B cell (primary cell): ENCODE measurements around a stretch of chr15.

DNA sequence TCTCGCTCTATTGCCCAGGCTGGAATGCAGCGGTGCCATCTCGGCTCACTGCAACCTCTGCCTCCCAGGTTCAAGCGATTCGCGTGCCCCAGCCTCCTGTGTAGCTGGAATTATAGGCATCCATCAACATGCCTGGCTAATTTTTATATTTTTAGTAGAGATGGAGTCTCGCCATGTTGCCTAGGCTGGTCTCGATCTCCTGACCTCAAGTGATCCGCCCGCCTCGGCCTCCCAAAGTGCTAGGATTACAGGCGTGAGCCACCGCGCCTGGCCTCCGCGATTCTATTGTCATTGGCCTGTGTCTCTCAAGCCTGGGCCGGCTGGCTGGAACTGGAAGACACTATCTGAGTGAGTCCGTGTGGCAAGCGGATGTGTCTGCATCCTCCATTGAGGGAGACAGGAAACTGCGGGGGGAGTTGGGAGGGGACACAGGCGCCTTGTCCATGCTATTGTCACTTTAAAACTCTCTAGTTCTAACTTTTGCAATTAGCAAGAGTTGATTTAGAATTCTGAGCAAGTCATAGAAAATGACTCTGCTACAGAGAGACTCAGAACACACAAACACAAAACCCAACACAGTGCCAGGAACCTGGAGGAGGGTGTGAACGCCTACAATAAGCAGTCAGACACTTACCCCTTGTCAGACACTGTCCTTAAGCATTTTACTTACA is 38.9 kb downstream of the ANP32A start:
- PRO-cap = no peak
- CAGE, long polyA plus RNA = no peak

- PRO-cap = no peak
- CAGE, long polyA plus RNA = no peak
Measured at GRCh38 chr15:68795220-68795857, 25.4 kb downstream of the ANP32A start.

- PRO-cap = no peak
- CAGE, long polyA plus RNA = no peak
Measured at GRCh38 chr15:68802311-68802759, 18.4 kb downstream of the ANP32A start.

DNA sequence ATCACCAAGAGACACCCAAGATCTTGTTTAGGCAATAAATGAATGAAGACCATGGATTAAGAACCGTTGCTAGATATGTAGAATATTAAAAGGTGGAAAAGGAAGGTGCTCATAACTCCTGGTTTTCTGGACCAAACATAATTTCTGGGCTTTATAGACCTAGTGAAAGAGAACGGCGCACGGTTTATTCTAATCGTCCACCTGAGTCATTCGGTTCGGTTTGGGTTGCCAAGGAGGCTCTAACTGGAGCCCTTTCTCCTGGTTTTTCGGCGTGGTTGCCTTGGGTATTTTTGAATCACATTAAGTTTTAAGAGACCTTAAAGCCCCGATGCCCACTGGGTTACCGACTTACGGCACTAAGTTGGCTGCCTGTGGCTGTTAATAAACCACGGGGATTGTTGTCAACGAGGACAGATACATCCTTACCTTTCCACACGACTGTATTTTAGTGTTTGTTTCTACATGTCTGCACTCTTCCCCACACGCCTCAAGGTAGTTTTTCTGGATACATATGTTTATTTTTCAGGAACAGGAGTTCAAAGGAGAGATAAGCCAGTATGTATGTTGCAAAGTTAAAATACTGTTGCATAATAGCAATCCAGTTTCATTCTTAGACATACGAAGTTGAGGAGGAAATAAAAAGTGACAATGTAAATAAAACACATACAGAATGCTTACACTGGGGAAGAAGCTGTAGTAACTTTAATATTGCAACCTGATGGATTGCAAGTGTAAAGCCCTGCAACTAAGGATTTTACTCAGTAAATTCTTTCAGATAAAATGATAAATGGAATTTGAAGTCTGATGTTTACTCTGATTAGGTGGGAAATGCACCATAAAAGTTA is 1.2 kb upstream of the ANP32A start:
- PRO-cap = bidirectional peak, plus-strand start at position 182 of the sequence, minus-strand start outside the sequence
- CAGE, long polyA plus RNA = no peak

- PRO-cap = no peak
- CAGE, long polyA plus RNA = no peak
Measured at GRCh38 chr15:69304028-69304721, 5.5 kb downstream of the PAQR5 start.

DNA sequence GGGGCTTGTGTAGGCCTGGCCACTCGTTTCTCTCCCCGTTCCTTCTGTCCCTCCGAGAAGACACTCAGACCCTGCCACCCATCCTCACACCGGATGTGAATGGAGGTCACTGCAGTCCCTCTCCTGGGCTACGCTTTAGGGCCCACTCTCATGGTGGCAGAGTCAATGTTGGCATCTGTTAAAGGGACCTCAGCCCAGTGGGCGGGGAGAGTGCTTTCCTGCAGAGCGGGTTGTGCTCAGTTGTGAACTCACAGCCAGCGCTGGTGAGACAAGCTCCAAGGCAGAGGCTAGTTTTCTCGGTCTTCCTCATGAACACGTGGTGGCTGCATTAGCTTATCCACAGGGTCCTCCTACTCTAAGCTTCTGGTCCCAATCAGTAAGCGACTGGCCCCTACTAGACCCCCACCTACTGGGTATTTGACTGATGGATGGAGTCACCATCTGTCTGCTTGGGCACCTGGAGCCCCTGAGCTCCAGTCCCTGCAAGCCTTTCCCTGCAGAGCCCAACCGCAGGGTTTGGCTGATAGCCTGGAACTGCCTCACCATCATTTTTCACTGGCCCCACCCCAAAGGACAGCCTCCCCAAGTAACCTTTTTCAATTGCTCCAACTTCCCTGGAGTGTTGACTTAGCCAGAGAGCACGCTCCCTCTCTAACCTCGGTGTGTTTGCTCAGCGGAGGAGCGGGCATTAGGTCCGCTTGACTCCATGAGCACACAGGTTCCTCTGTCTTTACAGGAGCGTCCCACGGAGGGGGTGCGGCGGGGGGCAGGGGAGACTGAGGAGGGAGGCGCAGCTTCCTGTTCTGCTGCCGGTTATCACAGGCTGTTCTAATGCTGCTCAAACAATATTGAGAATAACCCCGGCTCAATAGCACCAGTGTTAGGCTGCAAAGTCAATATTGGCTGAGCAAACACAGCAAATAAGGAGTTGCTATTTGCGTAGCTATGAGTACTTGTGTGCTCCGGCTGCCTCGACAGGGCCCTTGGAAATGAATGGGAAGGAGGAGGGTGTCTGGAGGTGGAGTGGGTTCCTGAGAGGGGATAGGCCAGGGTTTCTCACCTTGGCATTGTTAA is 141.6 kb downstream of the RPLP1 start:
- PRO-cap = no peak
- CAGE, long polyA plus RNA = no peak

DNA sequence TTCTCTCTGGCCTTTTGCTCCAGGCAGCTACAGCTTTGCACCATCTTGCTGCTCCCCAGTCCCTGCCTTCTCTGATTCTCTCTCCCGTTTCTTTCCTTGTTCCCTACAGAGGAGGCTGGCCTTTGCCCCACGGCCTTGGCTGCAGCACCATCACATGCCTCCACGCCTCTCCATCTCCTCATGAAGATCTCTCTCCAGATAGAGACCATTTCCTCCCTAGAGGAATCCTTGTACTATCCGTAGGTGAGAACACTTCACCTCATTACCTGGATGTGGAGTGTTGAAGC is 176.0 kb downstream of the RPLP1 start:
- PRO-cap = no peak
- CAGE, long polyA plus RNA = no peak

DNA sequence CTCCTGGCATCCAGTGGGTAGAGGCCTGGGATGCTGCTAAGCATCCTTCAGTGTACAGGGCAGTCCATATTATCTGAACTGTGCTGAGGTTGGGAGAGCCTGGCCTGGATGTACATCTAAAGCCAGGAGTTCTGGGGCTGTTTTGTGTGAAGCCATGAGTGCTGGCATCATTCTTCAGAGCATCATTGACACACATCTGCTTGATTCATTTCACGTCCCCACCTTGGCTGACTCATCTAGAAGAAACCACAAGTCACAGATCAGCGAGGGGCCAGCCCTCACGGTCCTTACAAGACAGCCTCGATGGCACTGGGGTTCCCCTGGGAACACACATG is 226.9 kb downstream of the RPLP1 start:
- PRO-cap = no peak
- CAGE, long polyA plus RNA = no peak

GRCh38 chr15:69893747-69894275 is 203.9 kb downstream of the TLE3 start:
- PRO-cap = no peak
- CAGE, long polyA plus RNA = no peak

DNA sequence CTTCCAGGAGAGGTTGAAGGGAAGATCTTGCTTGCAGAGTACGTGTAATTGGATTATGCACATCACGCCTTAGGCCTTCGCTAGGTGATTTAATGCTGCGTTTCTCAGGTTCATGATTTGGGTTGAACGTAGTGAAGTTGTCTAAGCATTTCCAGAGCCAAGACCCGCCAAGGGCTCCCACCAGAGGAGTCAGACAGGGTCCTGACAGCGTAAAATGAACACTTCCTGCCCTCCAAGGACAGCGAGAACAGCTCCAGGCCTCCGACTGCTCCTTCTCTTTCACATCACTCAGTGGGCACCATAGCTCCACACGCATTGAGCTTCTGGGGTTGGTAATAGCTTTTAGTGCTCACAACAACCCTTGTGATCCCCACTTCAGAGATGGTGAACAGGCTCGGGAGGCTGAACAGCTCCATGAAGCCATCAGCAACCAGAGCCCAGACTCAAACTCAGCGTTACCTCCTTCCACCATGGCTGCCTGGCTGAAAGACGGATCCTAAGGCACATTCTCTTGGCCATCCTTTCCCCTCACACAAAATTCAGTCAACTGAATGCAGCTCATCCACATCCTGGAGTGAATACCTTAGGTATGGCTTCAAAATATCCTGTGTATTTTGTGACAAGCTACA is 27.3 kb downstream of the TLE3 start:
- PRO-cap = no peak
- CAGE, long polyA plus RNA = no peak

DNA sequence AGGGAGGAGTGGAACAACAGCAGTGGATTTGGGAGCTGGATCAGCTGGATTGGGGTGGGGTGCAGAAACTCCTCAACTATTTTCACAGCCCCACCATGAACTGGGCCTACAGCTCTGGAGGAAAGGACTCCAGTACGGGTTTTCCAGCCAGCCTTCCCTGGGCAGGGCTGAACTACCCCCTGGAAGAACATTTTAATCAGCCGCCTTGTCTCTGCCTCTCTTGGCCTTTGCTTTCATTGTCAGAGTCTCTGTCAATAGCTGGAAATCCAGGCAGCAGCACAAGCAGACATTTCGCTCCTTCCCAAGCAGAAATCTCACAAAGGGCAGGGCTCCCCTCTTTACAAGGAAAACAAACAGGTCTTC is 13.6 kb upstream of the TLE3 start:
- PRO-cap = no peak
- CAGE, long polyA plus RNA = no peak

GRCh38 chr15:70141418-70141971 is 43.8 kb upstream of the TLE3 start:
- PRO-cap = no peak
- CAGE, long polyA plus RNA = no peak

- PRO-cap = no peak
- CAGE, long polyA plus RNA = no peak
Measured at GRCh38 chr15:70340270-70340658, 242.5 kb upstream of the TLE3 start.

DNA sequence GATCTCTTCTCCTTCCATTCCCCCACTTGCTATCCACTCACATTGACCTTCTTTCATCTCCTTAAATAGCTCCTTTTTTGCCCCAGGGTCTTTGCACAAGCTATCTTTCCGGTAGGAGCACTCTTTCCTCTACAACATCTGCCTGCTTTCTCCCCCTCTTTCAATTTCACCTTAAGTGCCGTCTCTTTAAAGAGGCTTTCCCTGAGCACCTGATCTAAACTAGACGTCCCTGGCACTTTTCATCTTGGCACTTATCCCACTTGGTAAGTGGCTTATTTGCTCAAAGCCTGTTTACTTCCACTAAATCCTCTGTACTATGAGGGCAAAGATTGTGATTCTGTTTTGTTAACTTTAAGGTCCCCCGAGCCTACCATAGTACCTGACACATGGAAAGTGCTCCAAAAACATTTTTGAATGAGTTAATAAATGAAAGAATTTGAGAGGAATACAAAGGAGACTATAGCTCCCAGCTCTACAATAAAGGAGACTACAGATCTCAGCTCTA is 323.4 kb upstream of the TLE3 start:
- PRO-cap = no peak
- CAGE, long polyA plus RNA = no peak

DNA sequence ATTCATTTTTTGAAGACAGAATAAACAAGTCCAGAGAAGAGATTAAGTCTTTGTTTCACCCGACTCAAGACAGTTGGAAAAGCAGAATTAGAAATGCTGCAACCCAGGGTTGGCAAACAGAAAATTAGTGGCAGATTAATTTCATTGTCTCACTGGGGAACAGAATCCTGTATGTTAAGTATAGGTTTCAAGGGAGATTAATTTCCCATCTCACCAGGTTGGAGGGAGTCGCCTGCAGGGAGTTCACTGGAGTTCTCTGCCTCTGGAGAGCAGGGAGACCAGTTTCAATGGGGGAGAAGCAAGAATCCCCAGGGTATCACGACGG is 268.2 kb downstream of the UACA start:
- PRO-cap = no peak
- CAGE, long polyA plus RNA = no peak

DNA sequence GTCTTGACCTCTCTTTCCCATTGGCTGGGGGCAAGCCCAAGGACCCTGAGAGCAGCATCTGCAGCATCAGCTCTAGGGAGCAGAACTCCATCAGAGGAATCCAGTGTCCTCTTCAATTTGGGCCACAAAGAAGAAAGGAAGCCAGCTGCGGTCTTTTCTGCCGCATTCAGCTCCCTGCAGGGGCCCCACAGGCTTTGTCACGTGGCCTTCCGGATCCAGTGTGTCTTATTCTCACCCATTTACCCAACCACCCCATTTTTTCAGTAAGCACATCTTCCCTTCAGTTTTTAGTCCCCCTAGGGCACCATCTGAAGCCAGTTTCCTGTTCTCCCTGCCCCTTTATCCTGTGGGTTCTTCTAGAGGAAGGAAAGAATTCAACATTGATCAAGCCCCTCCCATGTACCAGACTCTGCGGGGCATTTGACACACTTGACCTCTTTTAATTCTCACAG is 227.7 kb downstream of the UACA start:
- PRO-cap = no peak
- CAGE, long polyA plus RNA = no peak

- PRO-cap = no peak
- CAGE, long polyA plus RNA = no peak
Measured at GRCh38 chr15:70703181-70704047, 59.9 kb downstream of the UACA start.

DNA sequence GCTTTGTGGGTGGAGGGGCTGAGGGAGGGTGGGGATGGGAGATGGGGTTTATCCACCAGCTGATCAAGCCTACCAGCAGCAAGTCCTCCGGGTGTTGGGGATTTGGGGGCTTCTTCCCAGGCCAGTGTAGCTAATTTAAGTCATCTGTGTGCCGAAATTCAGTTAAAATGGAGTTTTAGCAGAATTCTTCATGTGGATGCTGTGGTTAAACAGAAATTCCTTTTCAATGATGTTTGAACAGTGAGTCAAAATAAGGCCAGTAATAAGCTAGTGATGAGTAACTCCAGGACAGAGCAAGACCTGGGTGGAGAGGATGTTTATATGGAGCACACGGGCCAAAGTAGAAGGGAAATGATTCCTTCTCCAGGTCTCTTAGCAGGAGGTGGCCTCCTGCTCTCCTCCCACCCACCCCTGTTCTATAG is 31.9 kb upstream of the UACA start:
- PRO-cap = no peak
- CAGE, long polyA plus RNA = no peak

DNA sequence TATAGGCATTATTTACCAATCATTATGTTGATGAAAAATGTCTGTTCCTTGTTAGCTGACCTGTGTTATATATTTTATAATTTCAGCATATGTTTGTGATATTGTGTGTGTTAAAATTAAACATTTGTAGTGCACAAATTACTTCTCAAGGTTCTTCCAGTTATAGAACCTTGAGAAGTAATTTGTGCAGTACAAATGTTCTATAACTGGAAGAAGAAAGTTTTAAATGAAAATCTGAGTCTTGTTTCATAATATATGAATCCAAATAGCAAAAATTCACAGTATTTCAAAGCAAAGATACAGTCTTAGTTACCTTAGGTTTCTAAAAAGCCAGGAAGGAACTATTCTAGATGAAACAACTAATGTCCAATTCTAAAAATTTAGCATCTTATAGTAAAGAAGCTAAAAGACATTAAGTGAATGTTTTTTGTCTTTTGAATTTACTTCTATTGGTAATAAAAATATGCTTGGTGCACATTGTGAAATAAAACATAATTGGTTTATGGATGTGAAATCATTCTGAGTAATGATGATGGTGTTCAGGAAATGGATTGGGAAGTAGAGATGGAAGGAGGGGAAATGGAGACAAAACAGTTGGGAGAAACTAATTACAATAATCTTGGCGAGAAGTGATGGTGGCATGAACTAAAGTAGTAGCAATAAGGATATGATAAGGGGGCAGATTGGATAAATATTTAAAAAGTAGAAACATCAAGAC is 21.4 kb downstream of the LRRC49 start:
- PRO-cap = no peak
- CAGE, long polyA plus RNA = no peak

GRCh38 chr15:71134027-71134616 is 18.9 kb downstream of the THSD4 start:
- PRO-cap = no peak
- CAGE, long polyA plus RNA = no peak